SK-N-DZ (cell line): Measurements from ENCODE around the gene BTNL9.

DNA sequence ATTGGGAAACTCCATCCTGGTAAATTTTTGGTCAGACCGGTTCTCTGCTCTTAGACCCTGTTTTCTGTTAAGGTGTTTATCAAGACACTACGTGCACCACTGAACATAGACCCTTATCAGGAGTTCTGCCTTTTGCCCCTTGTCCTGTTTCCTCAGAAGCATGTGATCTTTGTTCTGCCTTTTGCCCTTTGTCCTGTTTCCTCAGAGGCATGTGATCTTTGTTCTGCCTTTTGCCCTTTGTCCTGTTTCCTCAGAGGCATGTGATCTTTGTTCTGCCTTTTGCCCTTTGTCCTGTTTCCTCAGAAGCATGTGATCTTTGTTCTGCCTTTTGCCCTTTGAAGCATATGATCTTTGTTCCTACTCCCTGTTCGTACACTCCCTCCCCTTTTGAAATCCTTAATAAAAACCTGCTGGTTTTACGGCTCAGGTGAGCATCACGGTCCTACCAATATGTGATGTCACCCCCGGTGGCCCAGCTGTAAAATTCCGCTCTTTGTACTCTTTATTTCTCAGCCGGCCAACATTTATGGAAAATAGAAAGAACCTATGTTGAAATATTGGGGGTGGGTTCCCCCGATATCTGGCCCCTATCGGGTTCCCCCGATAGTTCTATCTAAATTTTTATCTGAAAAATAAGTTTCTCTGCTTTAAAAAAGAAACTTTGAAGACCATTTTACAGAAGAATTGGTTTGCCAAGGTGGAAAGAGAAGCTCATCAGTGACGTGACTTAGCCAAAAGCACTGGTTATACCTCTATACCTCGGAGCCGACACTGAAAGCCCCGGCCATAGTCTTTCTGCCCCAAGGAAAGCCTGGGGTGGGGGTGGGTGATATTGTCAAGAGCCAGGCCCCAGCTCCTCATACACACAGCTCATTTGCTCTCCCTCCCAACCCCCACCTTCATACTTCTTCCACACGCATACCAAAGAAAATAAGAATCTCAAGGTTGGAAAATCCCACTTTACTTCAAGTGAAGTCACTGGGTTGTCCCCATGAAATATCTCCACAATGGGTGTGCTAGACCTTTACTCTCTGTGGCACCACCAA, 26.7 kb upstream of the MGAT1 start:
RAMPAGE:
- cytosol, long total RNA, result no peak
- nucleus, long total RNA, result no peak

DNA sequence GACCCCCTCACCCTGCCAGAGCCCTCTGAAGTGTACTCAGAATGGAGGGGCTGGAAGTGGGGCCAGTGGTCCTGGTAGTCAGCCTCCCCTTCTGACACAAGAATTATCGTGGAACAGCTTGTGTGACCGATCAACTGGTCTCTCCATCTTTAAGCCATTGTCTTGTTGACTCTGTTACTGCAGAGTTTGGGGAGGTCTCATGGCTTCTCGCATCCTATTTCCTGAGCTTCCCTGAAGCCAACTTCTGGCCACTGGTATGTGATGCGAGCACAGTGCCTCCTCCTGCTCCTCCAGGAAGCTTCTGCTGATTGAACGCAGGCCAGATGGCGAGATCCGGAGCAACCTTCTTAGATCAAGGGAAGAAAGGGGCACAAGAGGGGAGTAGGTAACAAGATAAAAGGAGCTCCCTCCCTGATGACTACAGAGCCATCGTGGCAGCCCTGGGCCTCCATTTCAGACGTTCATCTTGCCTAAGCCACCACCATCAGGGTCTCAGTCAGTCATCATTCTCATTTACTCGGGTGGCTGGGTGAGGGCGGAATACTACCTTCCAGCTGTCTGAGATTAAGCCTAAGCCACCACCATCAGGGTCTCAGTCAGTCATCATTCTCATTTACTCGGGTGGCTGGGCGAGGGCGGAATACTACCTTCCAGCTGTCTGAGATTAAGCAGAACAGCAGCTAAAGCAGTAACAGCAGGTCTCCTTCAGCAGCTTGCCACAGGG, 27.6 kb upstream of the MGAT1 start:
RAMPAGE:
- cytosol, long total RNA, result no peak
- nucleus, long total RNA, result no peak

GRCh38 chr5:180990656-180991210, 2.1 kb downstream of the BTNL3 start:
RAMPAGE:
- cytosol, long total RNA, result no peak
- nucleus, long total RNA, result no peak

DNA sequence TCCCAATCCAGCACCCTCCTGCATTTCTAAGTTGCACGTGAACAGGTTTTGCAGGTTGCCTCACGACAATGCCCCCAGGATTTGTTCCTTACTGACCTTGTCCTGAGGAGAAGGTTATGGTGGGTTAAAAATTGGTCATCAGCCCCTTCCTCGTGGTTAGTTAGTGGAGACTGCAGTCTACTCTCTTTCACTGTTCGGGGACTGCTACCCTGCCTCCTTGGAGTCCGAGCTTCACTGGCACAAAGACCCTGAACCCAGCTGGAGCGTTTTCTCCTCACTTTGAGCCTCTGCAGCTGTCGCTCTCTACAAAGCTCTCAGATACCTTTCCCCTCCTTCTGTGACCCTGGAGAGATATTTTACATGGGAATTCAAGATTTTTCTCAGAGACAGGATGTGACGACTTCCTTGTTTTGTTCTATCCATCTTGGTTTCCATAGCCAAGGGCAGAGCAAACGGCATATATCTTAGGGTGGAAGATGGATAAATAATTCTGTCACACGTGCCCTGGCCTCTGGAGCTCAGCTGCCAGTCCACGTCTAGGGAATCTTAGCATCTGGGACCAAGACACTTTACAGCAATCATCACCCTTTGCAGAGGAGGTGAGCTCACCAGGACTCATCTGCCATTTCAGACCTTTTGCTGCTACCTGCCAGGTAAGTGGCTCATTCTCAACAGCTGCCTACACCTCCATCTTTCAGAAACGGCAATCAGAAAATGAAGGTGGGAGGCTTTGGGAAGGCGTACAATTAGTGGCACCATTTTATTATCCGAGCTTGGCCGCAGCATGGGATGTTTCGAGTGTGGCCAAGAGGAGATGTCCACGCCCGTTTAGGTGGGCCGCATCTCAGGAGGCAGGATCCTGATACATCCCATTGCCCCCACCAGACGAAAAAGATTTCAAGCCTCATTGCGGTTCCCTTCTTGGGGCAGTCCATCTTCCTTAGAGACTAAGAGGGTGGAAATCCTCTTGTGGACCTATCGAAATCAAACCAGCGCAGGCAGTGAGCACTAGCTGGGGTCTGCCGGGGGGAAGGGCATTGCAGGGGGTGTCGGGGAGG, at the start of gene BTNL9:
Gene BTNL9 (plus strand): TSS at position 487 of the 1,058 bp plus-strand sequence.
RAMPAGE:
- cytosol, long total RNA, result no peak
- nucleus, long total RNA, result no peak

DNA sequence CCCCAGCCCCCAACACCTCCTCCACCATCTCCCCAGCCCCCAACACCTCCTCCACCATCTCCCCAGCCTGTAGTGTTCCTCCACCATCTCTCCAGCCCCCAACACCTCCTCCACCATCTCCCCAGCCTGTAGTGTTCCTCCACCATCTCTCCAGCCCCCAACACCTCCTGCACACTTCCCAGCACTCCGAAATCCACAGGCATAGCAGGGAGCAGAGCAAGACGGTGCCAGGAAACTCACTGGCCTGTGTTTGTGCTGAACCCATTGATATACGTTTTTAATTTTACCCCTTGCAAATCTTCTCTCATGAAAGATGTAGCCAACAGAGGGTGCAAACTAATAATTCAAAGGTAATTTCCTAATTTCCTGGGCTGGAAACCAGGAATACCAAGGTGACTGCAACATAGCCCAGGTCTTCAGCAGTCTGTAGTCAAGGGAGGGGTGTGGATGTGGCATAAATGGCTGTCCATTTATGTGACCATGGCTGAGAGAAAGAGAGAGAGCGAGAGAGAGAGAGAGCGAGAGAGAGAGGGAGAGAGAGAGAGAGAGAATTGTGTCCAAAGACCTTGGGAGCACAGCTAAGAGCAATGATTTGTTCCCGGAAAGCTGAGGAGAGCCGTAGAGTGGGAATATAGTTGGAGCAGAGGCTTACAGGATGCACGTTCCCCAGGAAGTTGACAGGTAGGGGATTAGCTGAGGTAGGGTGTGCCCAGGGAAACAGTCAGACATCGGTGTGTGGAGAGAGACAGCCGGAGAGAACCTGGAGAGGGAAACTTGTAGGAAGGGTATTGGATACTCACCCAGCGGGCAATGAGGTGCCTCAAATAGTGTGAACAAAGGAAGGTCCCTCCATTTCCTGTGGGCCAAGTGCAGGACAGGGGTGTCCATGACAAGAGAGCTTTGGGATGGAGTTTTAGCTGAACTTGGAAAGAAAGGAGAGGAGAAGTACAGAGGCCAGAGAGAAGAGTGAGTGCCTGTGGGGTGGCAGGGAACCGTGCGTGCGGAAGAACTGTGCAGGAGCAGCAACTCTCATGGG, 6.4 kb downstream of the BTNL9 start:
RAMPAGE:
- cytosol, long total RNA, result no peak
- nucleus, long total RNA, result no peak

RAMPAGE:
- cytosol, long total RNA, result no peak
- nucleus, long total RNA, result no peak
Observed at GRCh38 chr5:181085250-181085578, 45.1 kb downstream of the BTNL9 start.

RAMPAGE:
- cytosol, long total RNA, result no peak
- nucleus, long total RNA, result no peak
Observed at GRCh38 chr5:181101118-181101545, 29.8 kb downstream of the OR2V1 start.

DNA sequence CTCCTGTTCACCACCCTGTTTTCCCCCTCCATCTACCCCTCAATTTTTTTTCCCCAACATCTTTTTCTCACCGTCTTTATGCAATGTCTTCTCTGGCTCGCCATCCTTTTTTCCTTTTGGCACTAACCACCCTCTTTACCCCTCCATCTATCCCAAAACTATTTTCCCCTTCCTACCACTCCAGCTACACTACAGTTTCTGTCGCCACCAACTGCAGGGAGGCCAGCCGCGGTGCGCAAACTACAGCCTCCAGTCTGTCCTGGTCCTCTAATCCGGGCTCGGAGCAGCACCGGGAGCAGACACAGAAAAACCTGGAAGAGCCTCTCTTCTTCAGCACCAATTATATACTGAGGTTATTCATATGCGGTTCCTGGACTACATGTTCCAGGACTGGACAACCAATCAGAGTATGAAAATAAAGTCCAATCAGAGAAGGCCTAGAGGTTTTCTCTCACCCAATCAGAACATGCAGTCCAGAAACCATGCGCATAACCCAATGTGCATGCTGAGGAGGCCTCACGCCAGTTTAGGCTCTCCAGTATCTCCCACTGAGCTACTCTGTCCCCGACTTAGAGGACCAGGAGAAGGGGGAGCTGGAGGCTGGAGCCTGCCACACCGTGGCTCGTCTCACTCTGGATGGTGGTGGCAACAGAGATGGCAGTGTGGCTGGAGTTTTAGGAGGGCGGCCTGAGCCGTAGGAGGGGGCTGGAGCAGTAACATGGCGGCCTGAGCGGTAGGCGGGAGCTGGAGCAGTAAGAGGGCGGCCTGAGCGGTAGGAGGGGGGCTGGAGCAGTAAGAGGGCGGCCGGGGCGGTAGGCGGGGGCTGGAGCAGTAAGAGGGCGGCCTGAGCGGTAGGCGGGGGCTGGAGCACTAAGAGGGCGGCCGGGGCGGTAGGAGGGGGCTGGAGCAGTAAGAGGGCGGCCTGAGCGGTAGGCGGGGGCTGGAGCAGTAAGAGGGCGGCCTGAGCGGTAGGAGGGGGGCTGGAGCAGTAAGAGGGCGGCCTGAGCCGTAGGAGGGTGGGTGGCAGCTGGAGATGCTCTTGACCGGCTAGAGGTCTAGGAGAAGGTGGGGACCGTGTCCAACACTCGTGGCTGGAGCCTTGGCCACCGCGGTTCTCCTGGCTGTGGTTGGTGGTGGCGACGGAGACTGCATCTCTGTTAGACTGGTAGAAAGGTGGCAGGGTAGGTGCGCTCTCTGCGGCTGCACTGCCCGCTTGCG, 20.3 kb upstream of the TRIM52 start:
RAMPAGE:
- cytosol, long total RNA, result start-site peak on the plus strand centred at position 498 of the sequence, 26 bp wide, 105 and 40 reads in 2 replicates
- nucleus, long total RNA, result start-site peak on the plus strand centred at position 487 of the sequence, 9 bp wide, 218 and 80 reads in 2 replicates